Peripheral blood mononuclear cell (primary cell): ENCODE measurements around a stretch of chr3.

DNA sequence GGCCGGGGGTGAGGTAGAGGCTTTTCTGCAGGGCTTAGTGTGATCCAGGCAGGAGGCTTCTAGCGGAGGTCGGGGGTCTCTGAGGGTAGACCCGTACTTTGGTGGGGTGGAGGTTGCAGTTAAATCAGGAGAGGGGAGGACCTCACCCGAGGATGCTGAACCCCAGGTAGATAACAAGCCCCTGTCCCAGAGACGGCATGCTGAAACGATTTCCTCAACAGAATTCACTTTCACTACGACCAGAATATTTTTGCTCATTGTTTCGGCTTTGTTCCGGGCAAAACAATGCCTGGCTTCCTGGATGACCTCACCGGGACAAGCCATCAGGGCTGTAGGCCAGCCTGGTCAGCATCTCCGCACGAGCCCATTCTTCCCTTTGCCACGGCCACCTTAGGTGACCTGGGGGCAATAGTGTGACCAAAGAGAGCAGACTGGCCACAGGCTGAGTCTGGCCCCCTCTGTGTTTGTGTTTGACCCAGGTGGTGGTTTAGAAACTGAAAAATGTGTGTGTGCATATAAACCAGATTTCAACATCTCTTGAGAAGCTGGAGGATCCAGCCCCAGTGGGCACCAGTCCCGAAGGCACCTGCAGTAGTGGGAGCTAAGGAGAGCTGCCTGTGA, 33.0 kb downstream of the SLC6A6 start:
- PRO-cap, 8 experiments = no peak in any of the 8 experiments

DNA sequence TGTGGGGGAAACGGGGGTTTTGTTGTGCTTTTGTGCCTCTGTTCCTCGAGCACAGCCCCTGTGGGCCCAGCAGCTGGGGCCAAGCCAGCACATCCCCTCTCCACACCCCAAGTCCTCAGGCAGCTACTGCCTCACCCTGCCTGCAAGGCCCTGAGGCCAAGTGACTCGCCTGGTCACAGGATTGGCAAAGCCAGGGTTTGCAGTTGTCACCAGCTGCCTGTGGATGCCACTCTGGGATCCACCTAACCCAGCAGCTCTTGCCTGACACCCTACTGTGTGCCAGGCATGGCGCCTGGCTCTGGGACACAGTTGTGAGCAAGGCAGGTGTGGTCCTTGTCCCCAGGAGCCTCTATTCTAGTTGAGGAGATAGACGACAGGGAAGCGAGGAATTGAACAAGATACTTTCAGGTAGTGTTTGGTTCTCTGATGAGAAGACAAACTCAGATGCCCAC, 39.2 kb downstream of the SLC6A6 start:
- PRO-cap, 8 experiments = peak in 4 of 8 experiments; most common minus-strand start position 117 of the sequence (in 3)

DNA sequence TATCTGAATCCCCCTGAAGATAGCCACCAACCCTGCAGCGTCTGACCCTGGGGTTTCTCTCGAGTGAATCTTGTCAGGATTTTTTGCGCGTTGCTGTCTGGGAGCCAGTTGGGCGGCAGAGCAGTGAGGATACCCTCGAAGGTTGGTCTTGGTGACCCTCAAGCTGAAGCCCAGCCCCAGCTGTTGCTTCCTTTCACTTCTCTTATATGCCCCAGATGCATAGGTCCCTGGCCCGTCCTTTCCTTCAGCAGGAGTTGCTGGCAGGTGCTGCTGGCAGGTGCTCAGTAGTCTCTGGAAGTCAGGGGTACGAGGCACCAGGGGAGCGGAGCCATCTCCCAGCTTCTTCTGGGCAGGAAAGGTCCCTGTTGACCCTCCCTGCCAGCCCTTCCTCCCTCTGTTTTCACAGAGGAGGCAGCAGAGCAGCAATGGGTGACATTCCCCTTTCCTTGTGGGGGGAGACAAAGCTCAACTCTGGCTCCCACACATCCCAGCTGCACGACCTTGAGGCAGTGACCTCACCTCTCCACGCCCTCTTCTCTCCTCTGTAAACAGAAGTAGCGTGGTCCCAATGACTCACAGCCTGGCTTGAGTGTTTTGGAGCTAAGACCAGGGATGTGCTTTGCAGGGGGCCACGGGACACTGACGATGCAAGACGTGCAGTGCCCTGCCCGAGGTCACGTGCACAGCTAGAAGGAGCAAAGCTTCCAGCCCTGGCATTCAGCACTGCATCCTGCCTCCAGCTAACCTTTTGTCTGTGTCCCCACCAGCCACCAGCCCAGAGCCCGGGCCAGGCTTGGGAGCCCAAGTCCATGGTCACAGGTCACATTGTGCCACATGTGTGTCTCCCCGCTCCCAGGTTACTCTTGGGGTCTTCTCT, 49.6 kb downstream of the SLC6A6 start:
- PRO-cap, 8 experiments = no peak in any of the 8 experiments

DNA sequence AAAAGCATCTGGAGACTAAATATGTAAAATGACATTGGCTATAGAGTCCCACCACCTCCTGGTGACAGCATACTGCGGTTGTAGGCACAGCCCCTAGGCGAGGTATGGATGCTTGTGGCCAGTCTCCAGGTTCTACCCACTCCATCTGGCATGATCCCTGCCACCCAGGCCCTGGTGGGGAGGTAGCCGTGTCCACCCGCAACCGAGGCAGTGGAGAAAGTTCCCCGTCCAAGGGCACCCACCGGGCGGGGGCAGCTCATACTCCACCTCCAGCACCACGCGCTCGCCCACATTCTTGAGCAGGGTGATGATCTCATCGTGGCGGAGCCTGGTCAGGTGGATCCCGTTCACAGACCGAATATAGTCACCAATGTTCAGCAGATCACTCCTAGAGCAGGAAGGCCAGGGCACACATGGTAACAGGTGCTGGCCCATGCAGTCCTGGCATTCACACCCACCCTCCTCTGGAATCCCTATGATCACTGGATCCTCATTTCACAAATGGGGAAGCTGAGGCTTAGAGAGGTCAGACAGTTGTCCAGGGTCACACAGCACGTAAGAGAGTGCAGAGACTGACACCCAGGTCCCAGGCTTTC, 15.9 kb downstream of the GRIP2 start:
- PRO-cap, 8 experiments = no peak in any of the 8 experiments

GRCh38 chr3:15020707-15020949, 44.5 kb downstream of the MRPS25 start:
- PRO-cap, 8 experiments = no peak in any of the 8 experiments

DNA sequence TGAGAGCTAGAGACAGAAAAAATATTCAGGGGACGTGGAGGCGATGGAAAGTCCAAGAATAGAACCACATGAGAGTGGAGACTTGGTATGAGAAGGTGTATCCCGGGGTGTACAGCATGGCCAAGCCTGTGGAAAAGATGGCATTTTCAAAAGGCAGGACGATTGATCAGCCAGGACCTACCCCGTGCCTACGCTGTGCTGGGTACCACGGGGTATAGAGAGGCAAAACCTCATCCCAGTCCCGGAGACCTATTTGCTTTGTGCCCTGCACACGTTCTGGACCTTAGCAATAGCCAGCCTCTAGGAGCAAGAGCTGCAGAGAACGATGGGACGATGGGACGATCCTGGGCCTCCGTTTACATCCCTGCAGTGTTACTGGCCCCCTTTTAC, 548 bp upstream of the RBSN start:
- PRO-cap, 8 experiments = no peak in any of the 8 experiments

DNA sequence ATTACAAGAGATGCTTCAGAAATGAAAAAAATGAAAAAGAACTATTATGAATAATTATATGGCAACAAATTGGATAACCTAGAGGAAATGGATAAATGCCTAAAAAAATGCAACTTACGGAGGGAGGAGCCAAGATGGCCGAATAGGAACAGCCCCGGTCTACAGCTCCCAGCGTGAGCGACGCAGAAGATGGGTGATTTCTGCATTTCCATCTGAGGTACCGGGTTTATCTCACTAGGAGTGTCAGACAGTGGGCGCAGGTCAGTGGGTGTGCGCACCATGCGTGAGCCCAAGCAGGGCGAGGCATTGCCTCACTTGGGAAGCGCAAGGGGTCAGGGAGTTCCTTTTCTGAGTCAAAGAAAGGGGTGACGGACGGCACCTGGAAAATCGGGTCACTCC, 19.5 kb upstream of the CAPN7 start:
- PRO-cap, 8 experiments = no peak in any of the 8 experiments

DNA sequence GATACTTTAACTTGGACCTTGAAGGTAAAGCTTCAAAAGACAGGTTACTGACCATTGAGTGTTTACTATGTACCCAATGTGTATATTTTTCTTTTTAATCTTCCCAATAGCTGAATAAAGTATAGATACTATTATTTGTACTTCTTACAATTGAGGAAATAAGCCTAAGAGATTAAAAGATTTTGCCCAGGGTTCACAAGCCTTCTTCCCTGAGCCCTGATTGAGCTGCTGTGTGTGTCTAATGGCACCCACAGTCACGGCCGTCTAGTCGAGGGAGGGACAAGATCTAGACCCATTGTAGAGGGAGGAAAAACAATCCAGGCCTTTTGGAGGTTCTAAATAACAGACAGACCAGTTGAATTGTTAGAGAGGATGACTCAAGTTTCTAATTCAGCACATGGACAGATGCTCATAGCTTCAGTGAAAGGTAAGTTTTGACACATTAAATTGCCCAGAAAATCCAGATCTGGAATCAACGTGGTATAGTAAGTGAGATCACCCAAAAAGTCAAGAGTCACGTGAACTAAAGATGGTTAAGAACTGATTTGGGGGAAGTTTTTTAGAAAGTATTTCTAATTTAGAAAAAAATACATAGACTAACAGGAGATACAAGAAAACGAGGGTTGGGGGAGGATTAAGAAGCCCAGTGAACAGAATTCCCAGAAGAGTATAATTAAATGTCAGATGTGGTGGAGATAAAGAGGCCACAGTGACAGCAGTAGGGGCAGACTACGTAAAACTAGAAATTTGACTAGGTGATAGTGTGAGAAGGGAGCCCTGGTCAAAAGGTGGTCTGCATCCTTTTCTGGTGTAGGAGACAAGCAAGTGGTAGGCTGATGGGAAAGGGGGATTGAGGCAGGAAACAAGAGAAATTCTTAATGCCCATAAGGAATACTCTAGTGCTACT, 47.0 kb downstream of the CAPN7 start:
- PRO-cap, 8 experiments = no peak in any of the 8 experiments

- PRO-cap, 8 experiments = no peak in any of the 8 experiments
Measured at GRCh38 chr3:15291733-15292284, 40.6 kb downstream of the SH3BP5 start.

DNA sequence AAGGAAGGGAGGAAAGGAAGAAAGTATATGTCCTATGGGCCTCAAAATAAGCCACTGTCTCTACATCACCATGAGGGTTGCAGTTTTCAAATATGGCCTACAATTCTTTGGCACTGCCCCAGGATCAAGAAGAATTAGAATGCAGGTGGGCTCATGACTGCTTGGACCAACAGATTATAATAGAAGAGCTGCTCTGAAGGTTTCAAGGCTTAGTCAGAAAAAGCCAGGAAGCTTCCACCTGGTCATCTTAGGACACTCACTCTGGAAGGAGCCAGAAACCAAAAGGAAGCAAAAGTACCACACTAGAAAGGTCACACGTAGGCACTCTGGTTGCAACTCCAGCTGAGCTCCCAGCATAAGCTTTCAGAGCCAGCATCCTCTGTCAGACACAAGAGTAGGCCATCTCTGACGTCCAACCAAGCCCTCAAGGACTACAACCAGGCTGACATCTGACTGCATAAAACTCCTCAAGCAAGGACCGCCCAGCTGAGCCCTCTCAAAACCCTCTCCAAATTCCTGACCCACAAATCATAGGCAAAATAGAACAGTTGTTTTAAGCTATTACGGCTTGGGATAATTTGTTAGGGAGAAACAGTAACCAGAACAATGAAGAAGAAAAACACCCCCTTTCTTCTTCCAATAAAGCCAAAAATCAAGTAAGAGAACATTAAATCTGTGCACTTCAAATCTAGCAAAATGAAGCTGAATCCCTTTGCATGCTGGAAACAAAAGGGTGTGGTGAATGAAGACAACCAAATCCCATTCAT, 12.8 kb downstream of the SH3BP5 start:
- PRO-cap, 8 experiments = no peak in any of the 8 experiments

- PRO-cap, 8 experiments = no peak in any of the 8 experiments
Measured at GRCh38 chr3:15324554-15325240, 7.7 kb downstream of the SH3BP5 start.

DNA sequence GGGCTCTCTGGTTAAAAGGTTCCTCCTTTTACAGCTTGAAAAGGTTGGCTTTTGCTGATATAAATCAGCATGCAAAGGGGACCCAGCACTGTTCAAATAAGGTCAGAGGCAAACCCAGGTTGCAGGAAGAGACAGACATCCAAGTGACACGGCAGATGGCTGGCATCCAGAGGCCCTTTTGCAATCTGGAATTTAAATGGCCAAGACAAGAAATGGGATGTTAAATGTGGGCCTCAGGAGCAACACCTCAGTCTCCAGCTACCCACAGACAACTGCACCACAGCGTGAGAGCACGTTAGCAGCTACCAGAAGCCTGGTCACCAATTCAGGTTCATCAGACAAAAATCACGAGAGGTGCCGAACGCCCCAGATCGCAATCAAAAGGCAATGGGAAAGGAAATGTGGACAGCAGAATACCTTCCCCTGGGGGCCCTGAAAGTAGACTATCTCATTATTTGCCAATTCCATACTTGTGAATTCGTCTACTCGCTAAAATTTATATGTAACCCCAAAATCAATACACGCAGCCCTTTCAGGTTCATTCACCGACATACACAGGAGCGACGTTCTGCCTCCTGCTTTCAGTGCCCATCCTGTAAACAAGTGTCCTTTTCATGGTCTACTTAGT, 6.2 kb downstream of the SH3BP5 start:
- PRO-cap, 8 experiments = no peak in any of the 8 experiments

DNA sequence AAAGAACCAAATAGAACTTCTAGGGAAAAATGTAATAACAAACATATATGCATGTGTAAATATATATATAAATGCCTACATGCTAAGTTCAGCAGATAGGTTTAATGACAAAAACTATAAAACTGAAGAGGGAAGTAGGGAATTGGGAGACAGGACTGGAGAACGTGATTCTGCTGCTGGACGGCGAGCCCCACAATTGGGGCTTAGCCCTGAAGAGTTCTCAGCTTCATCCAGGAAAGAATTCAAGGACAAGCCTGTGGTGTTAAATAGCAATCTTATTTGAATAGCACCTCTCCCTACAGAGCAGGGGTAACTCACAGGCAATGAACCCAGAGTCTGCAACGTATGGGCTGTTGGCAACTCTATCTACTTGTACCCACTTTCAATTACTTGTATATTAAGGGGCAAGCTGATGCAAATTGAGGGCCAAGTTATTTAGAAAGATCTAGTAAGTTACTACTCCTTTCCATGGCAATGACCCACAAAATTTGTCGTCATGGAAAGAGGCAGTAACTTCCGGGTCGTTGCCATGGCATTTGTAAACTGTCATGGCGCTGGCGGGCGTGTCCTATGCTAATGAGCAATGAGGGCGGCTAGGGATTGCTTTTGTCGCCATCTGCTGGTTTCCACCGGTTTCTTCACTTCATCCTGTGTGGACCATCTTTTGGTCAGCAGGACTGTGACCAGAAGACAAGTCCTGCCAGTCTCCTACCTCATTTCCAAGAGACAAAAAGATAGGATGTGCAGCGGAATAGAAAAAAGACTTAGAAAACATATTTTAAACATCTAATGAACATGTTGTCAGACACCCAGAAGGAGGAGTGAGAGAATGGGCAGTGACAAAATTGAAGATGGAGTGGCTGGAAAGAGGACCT, 45.7 kb upstream of the SH3BP5 start:
- PRO-cap, 8 experiments = no peak in any of the 8 experiments

GRCh38 chr3:15467819-15468299, 40.5 kb downstream of the EAF1 start:
- PRO-cap, 8 experiments = no peak in any of the 8 experiments

- PRO-cap, 8 experiments = no peak in any of the 8 experiments
Measured at GRCh38 chr3:15562548-15562901, 38.8 kb downstream of the HACL1 start.

DNA sequence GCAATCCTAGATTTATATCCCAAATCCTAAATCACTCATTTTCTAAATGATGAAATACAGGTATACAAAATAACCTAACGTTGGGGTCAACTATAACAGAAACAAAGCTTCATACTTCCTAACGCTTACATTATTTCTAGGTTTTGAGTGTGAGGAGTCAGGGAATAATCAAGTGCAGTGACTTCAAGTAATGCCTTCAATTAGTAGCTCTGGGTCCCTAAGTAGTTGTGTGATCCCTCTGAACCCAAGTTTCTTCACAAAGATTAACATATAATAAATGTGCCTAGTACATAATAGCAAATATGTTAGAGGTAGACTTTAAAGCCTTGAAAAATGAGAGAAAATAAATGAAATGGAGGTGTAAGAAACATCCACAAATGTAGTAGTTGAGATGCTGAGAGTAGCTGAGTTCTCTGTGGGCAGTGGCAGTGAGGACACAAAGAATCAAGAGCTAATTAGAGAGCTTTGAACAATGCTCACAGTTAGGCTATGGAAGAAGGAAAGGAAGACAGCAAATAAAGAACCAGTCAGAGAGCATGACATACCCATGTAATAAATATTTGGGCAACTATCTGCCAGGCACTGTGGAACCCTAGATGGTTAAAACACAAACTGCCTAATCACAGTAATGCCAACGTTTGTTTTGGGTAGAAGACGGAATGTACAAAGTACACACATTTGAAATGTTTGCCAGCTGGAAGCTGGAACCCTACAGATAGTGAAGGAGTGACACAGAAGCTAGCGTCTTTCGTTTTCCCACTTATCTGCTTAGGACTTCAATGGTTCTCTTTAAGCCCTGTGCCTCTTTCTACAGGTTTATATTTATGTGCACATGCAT, 44.9 kb downstream of the ANKRD28 start:
- PRO-cap, 8 experiments = no peak in any of the 8 experiments

DNA sequence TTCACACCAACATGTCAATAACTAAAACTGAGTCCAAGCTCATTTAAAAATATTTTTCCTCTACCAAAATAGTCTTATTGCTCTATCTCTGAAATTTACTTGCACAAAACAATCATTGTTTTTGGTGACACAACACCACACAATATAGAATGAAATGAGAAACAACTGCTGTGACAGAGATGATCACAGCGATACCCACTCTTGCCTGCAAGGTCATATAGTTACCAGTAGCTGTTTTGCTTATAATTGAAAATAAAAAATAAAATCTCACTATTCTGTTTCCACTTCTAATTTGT, 1.1 kb downstream of the ANKRD28 start:
- PRO-cap, 8 experiments = no peak in any of the 8 experiments

- PRO-cap, 8 experiments = no peak in any of the 8 experiments
Measured at GRCh38 chr3:15828564-15829222, 30.9 kb upstream of the ANKRD28 start.

GRCh38 chr3:16129976-16130344, 44.5 kb upstream of the GALNT15 start:
- PRO-cap, 8 experiments = no peak in any of the 8 experiments

DNA sequence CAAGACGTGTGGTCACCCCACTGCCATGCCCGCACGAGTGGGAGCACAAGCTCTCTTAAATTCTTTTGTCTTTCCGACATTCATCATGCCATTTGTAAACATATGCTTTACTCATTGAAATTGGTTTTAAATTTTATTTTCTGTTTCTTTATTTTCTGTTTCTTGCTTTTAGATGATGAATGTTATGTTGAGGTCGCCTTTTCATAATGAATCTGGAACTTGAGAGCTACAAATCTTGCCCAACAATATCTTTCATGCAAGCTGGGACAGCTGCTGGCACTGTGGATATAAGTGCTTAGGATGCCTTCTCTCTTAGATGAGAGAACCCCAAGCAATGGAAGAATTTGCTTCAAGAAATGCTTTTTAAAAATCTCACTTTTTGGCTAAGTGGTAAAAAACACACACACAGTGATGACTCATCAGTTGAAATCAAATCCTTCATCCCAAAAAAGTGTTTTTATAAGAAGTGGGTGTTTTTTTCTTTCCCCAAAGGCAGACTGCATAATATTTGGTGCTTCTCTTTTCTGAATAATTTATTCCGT, 38.5 kb upstream of the GALNT15 start:
- PRO-cap, 8 experiments = no peak in any of the 8 experiments